Measurements from ENCODE around the gene NALF1.

DNA sequence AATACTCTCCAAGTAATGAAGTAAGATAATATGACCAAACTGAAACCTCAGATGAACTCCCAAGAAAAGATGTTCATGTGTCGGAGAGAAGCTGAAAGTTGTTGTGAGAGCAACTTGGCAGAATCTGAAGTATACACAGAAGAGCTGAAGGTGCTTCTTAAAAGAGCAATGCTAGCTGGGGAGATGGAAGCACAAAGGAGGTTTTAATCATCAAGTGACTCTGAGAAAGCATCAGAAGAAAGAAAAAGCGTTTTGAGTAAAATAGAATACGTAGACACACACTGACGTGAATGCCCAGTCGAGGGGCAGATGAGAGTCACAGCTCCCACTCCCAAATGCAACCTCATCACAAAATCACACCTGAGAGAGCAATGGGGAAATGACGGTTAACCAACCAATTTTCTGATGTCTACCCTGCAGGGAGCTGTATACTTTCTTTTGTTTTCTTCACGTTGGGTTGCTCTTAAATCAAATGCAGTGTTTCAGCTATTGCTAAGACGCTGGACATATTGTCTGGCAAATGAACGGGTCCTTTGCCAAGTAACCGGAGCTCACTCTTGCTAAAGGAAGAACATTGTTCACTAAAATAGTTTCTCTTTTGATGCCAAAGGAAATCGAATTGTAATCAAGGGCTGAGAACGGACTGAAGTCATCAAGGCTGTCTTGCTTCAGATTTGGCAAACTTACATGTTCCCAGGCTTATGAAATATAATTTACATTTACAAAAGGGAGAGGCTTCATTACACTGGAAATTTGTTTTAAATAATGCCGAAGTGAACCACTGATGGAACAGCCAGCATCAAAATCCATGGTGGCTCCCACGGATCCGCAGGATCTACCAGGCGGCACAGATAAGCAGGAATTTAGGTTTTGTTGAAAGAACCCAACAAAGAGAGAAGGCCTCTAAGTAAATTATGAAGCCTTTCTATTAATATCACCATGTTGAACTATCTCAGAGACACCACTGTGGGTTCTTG lies 142.3 kb upstream of the ARGLU1 start:
- PRO-cap = no peak

DNA sequence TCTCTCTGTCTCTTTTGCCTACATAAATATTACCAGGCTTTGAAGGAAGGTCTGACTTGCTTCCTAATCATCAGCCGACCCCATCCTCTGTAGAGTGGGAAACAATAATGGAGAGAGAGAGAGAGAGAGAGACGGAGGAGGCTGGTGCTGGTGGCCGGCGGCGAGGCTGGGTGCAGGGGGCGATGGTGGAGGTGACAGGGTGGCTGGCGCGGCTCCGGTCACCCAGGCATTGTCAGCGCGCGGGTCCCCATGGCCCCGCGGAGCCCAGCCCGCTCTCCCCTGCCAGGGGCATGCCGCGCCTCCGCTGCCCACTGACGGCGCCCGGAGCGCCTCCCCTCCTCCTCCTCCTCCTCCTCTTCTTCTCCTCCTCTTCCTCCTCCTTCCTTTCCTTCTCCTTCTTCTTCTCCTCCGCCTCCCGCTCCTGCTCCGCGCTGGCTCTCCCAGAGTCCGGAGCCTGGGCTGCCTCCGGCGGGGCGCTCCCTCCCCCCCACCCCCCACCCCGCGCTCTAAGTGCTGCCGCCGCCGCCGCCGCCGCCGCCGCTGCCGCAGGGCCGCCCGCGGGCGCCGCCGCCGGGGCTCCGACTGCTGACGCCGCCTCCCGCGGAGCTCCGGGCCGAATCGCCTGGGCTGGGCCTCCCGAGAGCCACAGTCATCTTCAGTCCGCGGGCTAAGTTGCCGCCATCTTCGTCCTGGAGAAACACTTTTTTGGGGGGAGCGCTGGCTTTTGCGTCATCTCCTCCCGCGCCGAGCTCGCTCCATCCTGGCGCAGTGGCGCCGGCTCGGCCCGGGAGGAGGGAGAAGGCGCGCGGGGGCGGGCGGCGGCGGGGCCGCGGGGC lies at the start of gene NALF1:
TSS of gene NALF1 (minus strand) at position 707 of the 836 bp plus-strand sequence.
- PRO-cap = bidirectional peak, plus-strand start at position 652 of the sequence, minus-strand start at position 473 of the sequence; bidirectional peak, plus-strand start outside the sequence, minus-strand start at position 707 of the sequence

- PRO-cap = bidirectional peak, plus-strand start at chr13:107867731, minus-strand start at chr13:107867496; bidirectional peak, plus-strand start at chr13:107868035, minus-strand start at chr13:107867833; unidirectional peak, minus-strand start at chr13:107868287
Observed at GRCh38 chr13:107867626-107868810, 722 bp upstream of the NALF1 start.

DNA sequence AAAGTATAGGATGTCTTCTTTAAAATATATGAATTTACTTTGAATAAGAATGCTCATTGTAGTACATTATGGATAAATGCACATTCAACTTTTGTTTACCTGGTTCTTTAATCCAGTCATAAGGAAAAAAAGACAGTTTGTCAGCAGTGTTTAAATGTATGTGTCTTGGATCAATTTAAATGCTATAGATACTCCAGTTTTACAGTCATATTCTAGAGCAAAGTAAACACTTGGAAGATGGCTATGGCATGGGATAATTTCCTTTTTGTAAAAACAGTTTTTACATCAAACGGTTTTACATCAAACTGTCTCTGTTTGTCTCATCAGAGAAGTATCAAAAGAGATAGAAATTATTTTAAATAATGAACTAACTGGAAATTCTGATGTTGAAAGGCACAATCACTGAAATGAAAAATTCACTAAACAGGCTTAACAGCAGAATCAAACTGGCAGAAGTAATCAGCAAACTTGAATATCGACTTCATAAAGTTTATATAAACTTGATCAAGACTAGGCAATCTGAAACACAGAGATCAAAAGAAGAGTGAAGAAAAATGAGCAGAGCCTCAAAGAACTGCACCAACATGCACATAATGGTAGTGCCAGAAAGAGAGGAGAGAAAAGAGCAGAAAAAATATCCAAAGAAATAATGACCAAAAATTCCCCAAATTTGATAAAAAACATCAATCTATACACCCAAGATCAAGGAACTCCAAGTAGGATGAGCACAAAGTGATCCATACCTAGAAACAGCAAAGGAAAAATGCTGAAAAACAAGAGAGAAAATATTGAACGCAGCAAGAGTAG lies 25.1 kb downstream of the ABHD13 start:
- PRO-cap = no peak

DNA sequence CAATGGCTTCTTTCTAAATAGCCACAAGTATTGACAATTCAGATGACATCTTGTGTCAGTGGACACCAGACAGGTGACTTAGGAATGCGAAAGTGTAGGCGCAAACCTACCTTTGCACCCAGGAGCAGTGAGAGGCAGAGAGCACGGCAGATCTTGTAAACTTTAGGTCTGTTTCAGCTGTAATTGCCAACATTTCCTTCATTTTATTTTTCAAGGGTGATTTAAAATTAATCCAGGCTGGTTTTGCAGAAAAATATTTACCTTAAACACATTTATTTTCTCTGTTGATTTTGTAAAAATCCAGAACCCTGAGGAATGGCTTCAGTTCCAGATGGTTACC lies 34.8 kb downstream of the TNFSF13B start:
- PRO-cap = no peak

DNA sequence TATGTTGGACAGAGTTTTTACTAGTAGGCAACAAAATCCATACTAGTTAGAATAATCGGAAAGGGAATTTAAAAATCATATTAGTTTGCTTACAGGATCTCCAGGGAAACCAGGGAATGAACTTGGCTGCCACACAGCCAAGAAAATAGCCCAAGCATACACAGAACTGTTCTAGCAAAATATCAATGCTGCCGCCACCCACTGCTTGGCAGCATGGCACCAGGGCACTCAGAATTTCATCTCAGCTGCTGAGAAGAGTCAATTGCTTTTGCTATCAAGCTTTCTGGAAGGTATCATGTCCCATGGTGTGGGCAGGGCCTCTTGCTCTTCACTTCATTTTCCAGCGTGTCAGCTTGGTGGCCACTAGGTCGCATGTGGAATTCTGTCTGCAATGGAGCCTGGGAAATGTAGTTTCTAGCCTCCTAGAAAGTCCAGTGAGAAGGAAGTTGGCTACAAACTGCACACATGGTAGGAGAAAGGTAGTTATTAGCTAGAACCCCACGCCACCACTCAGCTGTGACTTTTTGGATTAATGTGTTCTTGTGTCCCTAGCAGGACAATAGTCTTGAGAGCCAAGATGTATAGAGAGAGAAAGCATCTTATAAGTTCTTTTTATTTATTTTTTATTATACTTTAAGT lies 105.2 kb downstream of the MYO16 start:
- PRO-cap = no peak

DNA sequence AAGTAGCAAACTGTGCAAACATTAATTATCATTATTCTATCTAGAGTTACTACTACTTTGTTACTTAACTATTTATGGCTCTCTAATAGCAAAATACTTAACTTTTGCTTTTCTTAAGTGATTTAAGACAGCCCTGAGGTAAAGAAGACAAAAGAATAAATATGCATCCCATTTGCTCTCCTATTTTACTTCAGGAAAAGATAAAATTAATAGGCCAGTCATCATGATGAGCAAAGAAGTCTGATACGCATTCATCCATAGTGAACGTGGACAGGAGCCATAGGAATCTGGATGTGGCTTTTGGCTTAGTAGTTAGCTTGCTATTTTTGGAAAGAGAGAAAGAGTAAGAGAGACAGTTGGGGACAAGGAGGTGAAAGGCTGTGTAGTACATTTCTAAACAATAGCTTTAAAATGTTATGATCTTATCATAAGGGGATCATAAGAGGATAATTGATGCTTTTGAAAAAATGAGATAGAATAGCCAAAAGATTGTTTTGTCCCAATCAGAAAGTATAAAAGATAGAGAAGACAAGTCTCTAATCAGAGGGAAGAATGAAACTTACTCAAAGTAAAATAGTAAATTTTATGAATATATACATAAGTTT lies 545.2 kb downstream of the IRS2 start:
- PRO-cap = no peak

GRCh38 chr13:109264255-109264839 lies 522.0 kb downstream of the IRS2 start:
- PRO-cap = no peak

- PRO-cap = no peak
Observed at GRCh38 chr13:109266780-109267070, 519.7 kb downstream of the IRS2 start.

- PRO-cap = no peak
Observed at GRCh38 chr13:109606370-109606997, 179.9 kb downstream of the IRS2 start.

- PRO-cap = no peak
Observed at GRCh38 chr13:109657345-109657747, 129.0 kb downstream of the IRS2 start.

GRCh38 chr13:109684269-109685255 lies 101.8 kb downstream of the IRS2 start:
- PRO-cap = no peak

DNA sequence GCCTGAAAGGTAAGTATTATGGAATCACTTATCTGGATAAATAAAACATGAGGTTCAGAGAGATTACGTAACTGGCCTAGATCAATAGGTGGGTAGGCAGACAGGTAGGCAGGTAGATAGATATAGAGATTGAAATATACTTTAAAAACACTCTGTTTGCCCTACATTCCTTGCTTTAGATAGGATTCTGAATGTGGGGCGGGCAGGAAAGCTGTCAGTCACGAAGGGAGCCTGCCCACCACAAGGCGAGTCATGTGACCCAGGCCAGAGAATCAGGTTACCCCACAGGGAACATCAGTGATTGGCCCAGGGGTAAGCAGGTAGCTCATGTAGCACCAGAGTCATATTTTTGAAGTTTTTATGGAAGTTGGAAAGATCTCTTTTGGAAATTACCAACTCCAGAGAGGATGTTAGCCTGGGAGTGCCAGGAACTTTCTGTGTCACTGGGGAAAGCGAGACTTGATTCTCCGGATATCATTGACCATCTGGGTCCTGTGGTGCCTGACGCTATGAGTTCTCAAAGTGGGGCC lies 60.4 kb downstream of the IRS2 start:
- PRO-cap = no peak

DNA sequence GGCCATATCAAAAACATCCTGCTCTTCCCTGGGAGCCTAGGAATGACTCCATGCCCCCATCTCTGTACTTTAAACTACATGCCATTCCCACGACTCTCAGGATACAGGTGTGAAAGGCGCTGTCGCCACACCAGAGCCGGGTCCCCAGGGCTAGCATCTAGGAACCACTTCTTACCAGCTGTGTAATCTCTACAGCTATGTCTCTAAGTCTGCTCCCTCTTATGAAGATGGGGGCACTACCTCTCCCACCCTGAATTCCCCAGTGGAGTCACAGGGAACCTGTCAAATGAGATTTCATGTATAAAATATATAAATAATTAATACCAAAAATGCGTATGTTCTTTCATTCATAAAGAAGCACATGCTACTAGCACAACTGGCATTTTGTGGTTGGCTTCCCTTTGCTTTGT lies 22.2 kb downstream of the IRS2 start:
- PRO-cap = no peak

DNA sequence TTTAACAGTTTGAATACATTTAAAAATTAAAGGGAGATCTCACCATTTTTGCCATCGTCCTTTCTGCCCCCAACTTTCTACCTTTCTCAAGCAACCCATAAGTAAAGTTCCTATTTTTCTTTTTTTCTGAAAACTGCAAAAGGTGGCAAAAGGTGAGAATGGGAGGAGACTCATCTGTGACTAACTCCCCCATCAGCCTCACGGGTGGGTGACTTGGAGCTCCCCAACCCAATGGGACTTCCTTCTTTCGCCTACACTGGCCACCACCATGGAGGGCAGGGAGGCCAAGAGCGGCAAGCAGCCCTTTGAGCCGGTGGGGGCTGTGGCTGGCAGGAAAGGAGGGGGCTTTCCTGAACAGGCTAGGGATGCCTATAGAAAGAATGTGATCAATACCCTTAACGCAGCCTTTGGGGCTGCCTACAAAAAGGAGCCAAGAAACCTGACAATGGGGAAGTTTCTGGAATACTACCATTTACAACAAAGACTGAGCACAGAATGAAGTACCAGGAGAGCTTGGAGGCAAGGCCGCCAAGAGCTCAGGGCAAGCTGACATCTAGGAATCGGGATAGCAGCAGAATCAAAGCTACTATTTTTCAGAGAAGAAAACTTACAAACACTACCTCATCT lies 16.4 kb downstream of the IRS2 start:
- PRO-cap = no peak

DNA sequence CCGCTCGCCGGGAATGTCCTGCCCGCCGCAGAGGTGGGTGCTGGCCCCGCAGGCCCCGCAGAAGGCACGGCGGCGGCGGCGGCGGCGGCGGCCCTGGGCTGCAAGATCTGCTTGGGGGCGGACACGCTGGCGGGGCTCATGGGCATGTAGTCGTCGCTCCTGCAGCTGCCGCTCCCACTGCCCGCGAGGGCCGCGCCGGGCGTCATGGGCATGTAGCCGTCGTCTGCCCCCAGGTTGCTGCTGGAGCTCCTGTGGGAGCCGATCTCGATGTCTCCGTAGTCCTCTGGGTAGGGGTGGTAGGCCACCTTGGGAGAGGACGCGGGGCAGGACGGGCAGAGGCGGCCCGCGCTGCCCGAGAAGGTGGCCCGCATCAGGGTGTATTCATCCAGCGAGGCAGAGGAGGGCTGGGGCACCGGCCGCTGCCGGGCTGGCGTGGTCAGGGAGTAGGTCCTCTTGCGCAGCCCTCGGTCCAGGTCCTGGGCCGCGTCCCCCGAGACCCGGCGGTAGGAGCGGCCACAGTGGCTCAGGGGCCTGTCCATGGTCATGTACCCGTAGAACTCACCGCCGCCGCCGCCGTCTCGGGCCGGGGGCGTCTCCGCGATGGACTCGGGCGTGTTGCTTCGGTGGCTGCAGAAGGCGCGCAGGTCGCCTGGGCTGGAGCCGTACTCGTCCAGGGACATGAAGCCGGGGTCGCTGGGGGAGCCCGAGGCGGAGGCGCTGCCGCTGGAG lies 2.3 kb downstream of the IRS2 start:
- PRO-cap = no peak

DNA sequence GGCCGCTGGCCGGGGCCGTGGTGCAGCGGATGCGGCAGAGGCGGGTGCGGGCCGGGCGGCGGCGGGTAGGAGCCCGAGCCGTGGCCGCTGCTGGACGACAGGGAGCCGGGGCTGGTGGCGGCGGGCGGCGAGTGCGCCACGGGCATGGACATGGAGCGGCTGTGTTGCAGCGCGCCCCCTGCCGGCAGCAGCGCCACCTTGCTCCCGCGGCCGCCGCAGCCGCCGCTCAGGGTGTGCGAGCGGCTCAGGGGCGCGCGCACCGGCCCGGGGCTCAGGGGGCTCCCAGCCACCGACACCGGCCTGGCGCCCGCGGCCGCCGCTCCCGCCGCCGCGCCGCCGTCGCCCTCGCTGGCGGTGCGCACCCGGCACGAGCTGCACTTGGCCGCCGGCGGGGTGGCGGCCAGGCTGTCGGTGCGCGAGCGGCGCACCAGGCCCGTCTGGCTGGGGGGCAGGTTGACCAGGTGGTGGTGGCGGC lies 1.7 kb downstream of the IRS2 start:
- PRO-cap = bidirectional peak, plus-strand start at position 247 of the sequence, minus-strand start at position 104 of the sequence

DNA sequence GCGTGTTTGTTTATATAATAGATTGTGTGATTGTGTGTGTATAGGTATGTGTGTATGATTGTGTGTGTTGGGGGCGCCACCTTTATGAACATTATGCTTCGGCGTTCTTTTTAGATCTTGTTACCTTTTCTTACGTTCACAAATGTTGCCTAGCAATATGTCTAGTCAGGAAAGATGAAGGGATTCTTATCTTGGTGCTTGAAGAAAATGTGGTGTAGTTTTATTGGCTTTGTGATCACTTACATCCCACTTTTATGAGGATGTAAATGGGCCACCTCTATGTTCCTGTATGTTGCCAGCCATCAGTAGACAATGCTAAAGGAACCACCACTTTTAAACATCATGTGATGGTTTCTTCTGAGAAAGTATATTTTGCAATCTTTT lies 2.1 kb upstream of the IRS2 start:
- PRO-cap = no peak

DNA sequence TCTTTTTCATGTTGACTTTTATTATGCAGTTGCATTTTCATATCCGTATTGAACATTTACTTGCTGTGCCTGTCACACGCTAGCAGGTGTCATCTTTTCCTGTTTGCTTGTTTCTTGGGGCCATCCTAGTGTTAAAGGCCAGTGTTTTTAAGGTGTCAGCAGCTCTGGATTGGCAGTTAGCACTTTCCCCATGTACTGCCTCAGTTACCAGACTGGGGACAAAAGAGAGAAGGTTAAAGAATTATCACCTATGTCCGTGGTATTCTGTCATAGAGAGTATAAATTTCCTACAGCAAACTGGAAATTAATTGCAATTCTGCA lies 2.5 kb upstream of the IRS2 start:
- PRO-cap = no peak

- PRO-cap = no peak
Observed at GRCh38 chr13:109790122-109790589, 3.8 kb upstream of the IRS2 start.

Measured in neural crest cell (in vitro differentiated cells).